ENCODE measurements around the genes IL13RA2, LONRF3, PGRMC1 and STEEP1.

DNA sequence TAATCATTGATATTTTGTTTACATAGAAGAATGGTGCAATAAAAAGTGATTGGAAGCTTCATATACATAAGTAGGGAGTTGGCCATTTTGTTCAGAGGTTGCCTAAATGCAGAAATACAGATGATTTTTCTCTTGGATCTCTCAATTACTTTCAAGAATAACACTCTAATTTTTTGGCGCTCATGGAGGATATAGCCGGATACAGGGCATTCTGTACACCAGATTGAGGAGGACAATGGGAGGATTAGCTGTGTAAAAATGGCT, 5.6 kb upstream of the SERTM2 start:
- PRO-cap, result no peak

DNA sequence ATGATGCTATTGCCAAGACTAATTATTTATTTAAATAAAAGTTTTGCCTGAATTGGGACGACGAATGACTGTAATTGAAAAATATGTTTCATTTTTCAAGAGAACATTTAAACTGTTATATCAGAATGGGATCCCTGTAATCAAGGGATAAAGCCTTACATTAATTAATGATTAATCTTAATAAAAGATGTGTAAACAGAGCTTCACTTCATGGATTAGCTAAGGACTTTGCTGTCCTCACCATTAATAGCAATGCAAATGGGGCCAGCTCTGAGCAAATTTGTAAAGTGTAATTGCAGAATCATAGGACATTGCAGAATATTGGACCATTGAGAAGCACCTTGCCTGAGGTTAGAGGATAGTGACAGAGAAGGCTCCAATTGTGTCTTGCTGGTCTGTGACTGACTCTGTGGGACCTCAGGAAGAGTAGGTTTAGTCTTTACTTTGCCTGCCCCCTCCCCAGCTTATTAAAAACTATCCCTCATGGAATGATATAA, 4.0 kb downstream of the RTL4 start:
- PRO-cap, result no peak

- PRO-cap, result no peak
Measured at GRCh38 chrX:115017367-115018041, at the start of gene IL13RA2. IL13RA2 (minus strand) TSS chrX:115017616.

GRCh38 chrX:115165325-115165873, 23.8 kb upstream of the RBMXL3 start:
- PRO-cap, result no peak

GRCh38 chrX:115460507-115460944, 100.4 kb upstream of the PLS3 start:
- PRO-cap, result no peak

DNA sequence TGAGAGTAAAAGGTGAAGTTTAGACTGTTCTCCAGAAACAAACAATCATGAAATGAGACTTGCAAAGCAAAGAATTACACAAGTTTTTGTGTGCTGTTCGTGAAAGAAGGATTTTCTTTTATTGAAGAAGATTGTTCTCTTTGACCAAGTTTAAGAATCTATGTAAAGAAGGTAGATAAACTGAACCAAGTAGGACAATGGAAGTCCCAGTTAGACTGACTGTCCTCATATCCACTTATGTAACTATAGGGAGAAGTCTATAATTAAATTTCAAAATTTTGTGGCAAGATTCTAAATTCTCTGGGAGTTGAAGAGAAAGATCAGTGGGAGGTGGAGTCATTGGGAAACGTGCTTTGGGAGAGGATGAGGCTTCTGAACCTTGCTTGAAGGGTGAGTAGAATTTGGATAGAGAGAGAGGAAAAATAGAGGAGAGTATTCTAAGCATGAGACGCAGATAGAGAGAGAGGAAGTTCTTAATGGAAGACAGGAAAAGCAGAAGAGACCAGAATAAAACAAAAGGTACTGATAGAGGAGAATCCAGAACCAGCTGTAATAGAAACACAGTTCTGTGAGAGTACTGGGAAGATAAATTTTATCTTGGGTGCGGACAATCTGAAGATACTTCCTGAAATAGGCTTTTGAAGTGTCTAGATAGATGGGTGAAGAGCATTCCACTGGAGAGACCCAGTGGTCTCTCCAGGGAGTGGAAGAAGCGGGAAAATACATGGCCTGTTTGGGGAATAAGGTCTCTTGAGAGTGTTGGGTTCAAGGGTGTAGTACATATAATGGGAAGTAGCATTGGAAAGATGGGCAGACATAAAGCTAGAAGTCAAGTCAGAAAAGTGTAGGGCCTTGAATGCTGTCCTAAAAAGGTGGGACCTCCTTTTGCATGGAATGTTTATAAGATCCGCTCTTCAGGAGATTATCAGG, 39.8 kb downstream of the PLS3 start:
- PRO-cap, result no peak

DNA sequence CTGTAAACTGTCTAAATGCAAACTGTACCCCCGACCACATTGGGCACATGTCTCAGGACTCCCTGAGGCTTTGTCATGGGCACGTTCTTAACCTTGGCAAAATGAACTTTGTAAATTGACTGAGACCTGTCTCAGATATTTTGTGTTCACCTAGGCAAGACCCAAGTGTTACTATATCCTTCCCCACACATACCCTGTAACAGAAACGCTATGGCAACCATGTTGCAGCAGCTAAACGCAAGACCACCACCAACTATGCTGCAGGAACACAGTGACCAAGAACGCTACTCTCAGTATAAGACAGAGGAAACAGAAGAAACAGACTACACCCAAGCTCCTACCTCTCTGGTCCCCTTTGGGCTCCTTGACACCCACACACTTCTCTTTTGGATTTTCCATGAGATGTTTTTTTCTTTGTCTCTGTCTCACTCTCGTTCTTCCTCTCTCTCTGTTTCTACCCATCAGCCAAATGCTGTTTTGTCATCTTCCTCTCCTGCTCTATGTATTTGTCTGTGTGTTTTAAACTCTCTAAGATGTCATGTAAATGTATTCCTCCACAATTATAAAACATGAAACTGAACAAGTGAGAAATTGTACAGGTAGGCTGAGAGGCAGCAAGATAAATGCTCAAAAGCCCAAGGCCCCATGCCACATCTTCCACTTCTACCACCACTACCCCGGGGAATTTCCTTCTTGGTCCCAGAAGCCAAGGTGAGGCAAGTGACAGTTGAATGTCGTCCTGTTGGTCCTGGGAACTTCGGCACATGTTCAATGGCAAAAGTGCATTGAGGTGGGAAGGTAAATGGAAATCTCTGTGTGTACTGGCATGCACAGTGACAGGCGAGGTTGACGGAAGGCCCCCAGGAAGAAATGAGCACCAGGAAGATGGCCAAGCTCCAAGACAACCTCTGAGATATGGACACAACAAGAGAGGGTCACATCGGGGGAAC, 273.1 kb upstream of the AGTR2 start:
- PRO-cap, result no peak

DNA sequence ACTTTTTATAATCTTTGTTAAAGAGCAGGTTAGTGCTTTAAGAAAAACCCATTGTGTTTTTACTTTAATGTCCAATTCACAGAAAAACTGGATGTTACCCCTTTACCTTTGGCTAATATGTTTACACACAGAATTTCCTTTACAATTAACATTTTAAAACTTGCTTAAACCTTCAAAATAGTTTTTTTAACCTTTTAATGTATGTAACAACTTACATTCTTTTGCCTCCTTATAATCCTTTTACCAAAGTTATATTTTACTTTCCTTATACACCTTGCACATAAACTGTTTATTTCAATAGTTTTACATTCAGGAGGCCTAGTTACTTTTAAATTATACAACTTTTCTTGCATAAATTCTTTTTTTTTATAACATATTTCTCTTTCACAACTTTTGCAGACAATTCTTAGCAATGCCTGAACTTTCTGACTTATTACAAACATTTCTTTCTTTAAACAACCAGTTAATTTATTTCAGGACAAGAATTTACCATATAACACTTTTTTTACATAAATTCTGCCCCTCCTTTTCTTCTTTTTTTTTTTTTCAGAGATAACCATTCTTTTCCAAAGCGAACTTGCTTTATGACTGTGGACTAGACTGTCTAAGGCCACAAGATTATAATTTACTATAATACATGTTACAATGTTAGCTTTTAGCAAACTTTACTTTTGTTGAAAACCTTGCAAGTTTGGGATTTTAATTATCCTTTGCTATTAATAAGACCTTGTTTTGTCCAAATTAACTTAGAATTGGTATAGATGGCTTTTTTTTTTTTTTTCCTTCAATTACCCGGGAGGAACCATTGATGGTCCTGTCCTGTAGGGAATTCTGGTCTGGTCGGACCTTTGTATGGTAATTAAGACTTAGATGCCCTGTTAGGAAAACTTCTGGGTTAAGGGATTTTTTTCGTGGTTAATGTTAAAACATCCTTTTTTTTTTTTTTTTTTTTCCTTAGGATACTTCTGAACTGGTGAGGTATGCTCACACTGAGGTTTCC, 248.8 kb upstream of the AGTR2 start:
- PRO-cap, result no peak

DNA sequence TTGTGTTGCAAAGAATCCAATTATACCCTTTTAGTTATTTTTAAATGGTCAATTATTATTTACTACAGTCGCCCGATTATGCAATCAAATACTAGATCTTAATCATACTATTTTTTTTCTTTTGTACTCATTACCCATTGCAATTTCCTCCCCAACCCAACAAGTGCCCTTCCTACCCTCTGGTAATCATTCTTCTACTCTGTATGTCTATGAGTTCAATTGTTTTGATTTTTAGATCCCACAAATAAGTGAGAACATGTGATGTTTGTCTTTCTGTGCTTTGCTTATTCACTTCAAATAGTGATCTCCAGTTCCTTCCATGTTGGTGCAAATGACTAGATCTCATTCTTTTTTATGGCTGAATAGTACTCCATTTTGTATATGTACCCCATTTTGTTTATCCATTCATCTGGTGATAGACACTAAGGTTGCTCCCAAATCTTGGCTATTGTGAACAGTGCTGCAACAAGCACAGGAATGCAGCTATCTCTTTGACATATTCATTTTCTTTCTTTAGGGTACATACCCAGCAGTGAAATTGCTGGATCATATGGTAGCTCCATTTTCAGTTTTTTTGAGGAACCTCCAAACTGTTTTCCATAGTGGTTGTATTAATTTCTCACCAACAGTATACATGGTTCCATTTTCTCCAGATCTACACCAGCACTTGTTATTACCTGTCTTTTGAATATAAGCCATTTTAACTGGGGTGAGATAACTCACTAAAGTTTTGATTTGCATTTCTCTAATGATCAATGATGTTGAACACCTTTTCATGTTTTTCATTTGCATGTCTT, 241.3 kb upstream of the AGTR2 start:
- PRO-cap, result no peak

- PRO-cap, result no peak
Measured at GRCh38 chrX:115944725-115945355, 225.7 kb upstream of the AGTR2 start.

GRCh38 chrX:118593220-118593828, 97.7 kb downstream of the DOCK11 start:
- PRO-cap, result no peak

DNA sequence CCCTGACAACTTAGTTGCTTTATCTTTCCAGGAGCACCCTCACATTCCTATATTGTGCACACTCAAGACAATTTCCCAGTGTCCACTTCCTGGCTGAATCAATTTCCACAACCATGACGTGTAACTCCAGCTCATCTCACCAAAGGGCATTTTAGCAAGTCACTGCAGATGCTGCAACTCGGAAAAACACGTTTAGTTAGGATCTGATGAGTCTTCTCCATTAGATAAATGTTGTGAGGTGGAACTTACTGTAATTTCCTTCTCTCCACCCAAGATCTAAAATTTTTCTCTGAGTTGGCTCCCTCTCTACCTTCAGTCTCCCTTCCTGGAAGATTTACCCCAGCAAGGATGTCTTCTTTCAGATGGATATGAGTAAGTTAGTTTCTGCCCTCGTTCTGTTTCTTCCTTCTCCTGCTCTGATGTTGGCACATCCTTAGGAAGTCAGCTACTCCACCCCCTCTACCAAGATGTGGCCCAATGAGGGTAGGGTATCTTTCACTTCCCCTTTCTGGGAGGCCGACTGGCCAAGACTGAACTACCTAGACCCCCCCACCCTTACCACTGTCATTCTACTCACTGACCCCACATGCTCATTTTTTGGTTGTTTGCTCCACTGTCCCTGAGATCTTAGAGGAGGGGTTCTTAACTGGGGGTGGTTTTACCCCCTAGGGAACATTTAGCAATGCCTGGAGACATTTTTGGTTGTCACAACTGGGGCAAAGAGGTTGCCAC, 28.7 kb upstream of the IL13RA1 start:
- PRO-cap, result no peak

GRCh38 chrX:118727824-118728604, 608 bp downstream of the IL13RA1 start:
- PRO-cap, result no peak

GRCh38 chrX:118884439-118885240, 61.0 kb downstream of the ZCCHC12 start:
- PRO-cap, result no peak

GRCh38 chrX:118921397-118921845, 53.0 kb upstream of the LONRF3 start:
- PRO-cap, result no peak

DNA sequence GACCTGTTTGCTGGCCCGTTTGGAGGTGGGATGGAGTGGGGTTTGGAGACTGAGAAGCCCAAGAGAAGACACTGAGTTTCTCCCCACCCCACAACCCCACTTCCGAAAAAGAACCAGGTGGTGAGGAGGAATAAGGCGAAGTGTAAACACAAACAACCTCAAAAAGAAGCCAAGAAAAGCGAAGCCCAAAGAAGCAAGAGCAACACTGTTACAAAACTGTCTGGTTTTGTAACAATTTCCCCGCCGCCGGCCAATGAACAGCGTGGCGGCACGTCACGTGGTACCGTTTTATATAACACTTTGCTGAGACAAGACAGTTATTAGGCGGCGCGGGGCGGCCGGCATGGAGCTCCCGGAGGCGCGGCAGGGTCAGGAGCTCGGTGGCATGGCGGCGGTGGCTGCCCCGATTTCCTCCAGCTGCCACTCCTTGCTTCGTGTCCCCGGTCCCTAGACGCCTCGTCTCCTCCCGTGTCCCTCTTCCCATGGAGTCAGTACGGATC, at the start of gene LONRF3:
Gene LONRF3, plus strand, starts transcription at position 320 of the 500 bp plus-strand sequence.
- PRO-cap, result bidirectional peak, plus-strand start at position 320 of the sequence, minus-strand start at position 210 of the sequence

- PRO-cap, result bidirectional peak, plus-strand start at chrX:119236285, minus-strand start at chrX:119236140; bidirectional peak, plus-strand start at chrX:119236491, minus-strand start at chrX:119236492
Measured at GRCh38 chrX:119235835-119237052, at the start of gene PGRMC1. PGRMC1 (plus strand) TSS chrX:119236285.

DNA sequence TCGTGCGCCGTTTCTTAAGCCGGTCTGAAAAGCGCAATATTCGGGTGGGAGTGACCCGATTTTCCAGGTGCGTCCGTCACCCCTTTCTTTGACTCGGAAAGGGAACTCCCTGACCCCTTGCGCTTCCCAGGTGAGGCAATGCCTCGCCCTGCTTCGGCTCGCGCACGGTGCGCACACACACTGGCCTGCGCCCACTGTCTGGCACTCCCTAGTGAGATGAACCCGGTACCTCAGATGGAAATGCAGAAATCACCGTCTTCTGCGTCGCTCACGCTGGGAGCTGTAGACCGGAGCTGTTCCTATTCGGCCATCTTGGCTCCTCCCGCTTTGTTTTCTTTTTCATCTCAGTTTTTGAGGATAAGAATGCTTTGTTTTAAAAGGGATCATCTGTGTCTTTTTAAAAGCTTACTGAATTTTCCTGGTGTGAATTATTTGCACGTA, 27.1 kb upstream of the SLC25A5 start:
- PRO-cap, result no peak

- PRO-cap, result bidirectional peak, plus-strand start at chrX:119565504, minus-strand start at chrX:119565408
Measured at GRCh38 chrX:119565119-119565832, at the start of gene STEEP1. STEEP1 (minus strand) TSS chrX:119565409.

DNA sequence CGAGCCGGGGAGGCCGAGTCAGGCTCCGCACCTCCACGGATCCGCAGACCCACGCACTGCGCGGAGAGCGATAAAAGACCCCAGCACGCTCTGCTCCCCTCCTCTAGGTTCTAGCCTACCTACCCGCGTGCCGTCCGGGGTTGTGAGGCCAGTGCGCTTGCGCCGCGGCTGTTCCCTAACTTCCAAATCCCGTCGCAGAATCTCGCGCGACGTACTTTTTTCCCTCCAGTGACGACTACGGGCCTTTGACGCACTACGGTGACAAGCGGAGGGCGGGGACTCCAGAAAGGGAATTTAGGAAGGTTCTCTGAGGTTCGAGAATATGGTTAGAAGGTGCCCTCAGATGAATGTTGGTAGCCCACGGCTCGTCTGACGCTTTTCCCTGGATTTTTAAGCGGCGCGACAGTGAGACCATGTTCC, 31.9 kb downstream of the UBE2A start:
- PRO-cap, result bidirectional peak, plus-strand start at position 292 of the sequence, minus-strand start at position 144 of the sequence

All from natural killer cell (primary cell).